Metastatic Lung Carcinoma in the Adrenal Gland (tissue), 1 donor: ENCODE data around the genes SPANXA1, SPANXN3, HSFX3, MAGEA11 and EOLA2.

GRCh38 chrX:140070353-140070779, 21.1 kb upstream of the ENSG00000230707 start:
- PRO-cap: no peak

- PRO-cap: unidirectional peak, plus-strand start at chrX:140764539; unidirectional peak, plus-strand start at chrX:140764632
Observed at GRCh38 chrX:140764246-140764973, 238.0 kb upstream of the SPANXB1 start.

DNA sequence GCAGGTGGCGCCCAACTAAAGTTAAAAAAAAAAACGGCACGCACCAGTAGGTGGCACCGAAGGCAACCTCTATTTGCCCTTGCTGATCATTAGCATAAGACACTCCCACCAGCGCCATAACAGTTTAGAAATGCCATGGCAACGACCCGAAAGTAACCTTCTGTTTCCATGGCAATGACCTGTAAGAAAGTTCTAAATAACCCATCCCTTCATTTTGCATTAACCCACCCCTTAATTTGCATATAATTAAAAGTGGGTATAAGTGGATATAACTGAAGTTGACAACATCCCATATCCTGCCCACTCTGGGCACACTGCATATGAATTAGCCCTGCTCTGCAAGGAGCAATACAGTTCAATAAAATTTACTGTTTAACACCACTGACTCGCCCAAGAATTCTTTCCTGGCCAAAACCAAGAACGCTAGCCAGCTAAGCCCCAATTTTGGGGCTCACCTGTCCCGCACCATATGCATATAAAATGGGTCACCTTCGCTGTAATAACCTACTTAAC, 83.8 kb upstream of the SPANXB1 start:
- PRO-cap: no peak

- PRO-cap: no peak
Observed at GRCh38 chrX:141380587-141380844, 138.2 kb upstream of the SPANXC start.

DNA sequence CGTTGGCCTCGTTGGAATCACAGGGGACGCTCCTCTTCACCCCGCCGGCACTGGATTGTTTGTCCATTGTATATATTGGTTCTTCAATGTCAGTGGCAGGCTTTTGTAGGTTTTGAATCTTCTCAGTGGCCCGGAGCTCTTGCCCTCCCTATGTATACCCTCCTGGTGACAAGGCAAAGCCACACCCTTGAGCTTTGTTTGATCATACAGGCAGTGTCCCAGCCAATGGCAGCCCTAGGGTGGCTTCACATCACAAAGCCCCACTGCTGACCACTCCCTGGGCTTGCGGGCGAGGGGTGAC, at the start of gene SPANXA1:
Gene SPANXA1, minus strand, starts transcription at position 127 of the 301 bp plus-strand sequence.
- PRO-cap: no peak

- PRO-cap: no peak
Observed at GRCh38 chrX:141846100-141846431, 8.0 kb downstream of the MAGEC3 start.

GRCh38 chrX:142490674-142490938, 285.5 kb upstream of the MAGEC2 start:
- PRO-cap: unidirectional peak, plus-strand start at chrX:142490822

DNA sequence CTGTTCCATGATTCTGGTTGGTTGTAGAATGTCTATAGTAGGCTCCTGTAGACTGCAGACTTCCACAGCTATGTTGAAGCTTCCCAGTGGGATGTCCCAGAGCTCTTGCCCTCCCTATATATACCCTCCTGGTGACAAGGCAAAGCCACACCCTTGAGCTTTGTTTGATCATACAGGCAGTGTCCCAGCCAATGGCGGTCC, at the start of gene SPANXN3:
Gene SPANXN3, minus strand, starts transcription at position 93 of the 201 bp plus-strand sequence.
- PRO-cap: no peak

GRCh38 chrX:144418579-144418904, 698.0 kb upstream of the SPANXN2 start:
- PRO-cap: no peak

- PRO-cap: no peak
Observed at GRCh38 chrX:147901850-147902064, 10.0 kb upstream of the FMR1 start.

- PRO-cap: no peak
Observed at GRCh38 chrX:147929813-147930390, 18.2 kb downstream of the FMR1 start.

- PRO-cap: no peak
Observed at GRCh38 chrX:148380483-148381042, 119.9 kb upstream of the AFF2 start.

- PRO-cap: no peak
Observed at GRCh38 chrX:148381077-148381616, 119.3 kb upstream of the AFF2 start.

DNA sequence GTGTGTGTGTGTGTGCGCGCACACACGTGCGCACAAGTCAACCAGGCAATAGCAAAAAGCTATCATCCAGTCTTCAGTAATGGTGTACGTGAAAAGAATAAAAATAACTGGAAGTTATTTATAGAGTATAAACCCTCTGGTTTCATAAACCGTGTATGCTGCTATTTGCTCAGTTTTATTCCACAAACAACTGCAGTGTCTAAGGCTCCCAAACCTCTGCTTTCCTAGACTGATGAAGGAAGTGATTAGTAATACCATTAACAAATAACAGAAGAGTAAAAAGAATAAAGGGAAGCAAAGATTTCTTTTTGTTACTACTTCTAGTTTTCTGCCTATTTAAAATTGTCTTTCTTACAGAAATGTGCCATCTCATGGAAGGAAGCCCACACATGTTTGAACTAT, 76.9 kb downstream of the AFF2 start:
- PRO-cap: no peak

DNA sequence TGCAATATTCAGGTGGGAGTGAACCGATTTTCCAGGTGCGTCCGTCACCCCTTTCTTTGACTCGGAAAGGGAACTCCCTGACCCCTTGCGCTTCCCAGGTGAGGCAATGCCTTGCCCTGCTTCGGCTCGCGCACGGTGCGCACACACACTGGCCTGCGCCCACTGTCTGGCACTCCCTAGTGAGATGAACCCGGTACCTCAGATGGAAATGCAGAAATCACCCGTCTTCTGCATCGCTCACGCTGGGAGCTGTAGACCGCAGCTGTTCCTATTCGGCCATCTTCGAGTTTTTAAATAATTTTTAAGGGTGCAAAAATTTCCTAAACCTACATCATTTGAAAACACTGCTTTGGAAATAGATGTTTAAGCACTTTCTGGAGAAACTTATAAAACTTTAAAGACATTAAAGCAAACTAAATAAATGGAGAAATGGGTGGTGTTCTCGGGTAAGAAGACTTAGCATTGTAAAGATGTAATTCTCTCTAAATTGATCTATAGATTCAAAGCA, 231.3 kb downstream of the ENSG00000287585 start:
- PRO-cap: no peak

GRCh38 chrX:149549795-149550245, at the start of gene HSFX3:
HSFX3 (minus strand) TSS chrX:149549924.
- PRO-cap: no peak

GRCh38 chrX:149627466-149628052, 4.0 kb downstream of the TMEM185A start:
- PRO-cap: no peak

- PRO-cap: no peak
Observed at GRCh38 chrX:149711809-149712239, at the start of gene MAGEA11. MAGEA11 (plus strand) TSS chrX:149712060.

- PRO-cap: bidirectional peak, plus-strand start at chrX:149938652, minus-strand start at chrX:149938474; bidirectional peak, plus-strand start at chrX:149939041, minus-strand start at chrX:149938831
Observed at GRCh38 chrX:149938170-149939346, at the start of gene EOLA2. EOLA2 (minus strand) TSS chrX:149938491.

DNA sequence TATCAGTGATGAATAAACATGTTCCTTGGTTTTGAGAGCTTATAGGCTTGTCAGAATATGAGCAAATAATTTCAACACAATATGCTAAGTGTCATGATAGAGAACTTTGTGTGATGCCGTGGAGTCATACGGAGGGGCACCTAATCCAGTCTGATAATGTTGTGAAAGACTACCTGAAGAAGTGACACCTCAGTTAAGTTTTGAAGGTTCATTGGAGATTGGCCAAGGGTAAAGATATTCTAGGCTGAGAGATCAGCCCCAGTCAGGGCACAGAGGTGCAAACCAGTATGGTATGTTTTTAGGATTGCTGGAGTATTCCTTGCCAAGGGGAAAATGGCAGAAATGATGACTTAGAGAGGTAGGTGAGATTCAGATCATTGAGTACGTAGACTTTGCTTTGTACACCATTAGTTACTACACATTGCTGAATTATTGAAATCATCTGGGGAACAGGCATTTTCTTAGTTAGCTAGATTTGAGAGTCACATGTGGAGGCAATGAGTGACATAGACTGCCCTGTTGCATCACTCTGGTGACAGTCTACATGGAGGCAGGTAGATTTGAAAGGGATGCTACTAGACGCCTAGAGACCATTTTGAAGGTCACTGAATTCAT, 33.5 kb upstream of the EOLA2 start:
- PRO-cap: no peak